ENCODE data around the gene ITGAX.

GRCh38 chr16:30570280-30570596 is 1.3 kb downstream of the ZNF688 start:
- PRO-cap, 3 experiments = no peak in any of the 3 experiments
- RAMPAGE, long total RNA = no peak
- RRBS, 2 experiments = 40 to 49% methylated on average over 5 of the region's 6 CpGs

GRCh38 chr16:30649599-30650073 is 1.1 kb upstream of the PRR14 start:
- PRO-cap, 3 experiments = no peak in any of the 3 experiments
- RAMPAGE, long total RNA = no peak
- RRBS, 2 experiments = no CpG with 5 or more reads among the region's 12 CpGs

DNA sequence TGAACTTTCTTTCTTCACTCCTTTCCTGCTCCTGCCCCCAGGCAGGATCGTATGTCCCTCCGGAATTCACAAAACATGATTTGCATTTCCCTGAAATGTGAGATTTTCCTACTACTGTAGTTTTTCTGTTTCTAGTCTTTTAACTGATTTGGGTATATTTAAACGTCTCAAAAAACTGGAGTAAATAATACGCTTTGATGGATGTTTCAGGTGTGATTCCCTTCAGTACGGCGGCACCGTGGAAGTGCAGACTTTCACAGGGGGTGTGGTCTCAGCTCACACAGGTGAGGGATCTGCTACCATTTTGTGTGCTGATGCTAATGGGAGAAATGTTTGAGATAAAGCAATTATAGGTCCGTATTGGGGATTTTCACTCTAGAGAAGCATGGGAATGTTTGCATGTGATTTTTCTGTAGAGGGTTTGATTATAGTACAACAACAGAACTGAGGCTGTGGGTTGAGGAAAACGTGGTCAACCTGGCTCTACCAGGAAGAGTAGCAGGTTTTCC is 781 bp downstream of the SRCAP start:
- PRO-cap, 3 experiments = no peak in any of the 3 experiments
- RAMPAGE, long total RNA = no peak
- RRBS, 2 experiments = no CpG with 5 or more reads among the region's 9 CpGs

GRCh38 chr16:30778114-30778645 is 8.8 kb downstream of the ZNF629 start:
- PRO-cap, 3 experiments = no peak in any of the 3 experiments
- RAMPAGE, long total RNA = no peak
- RRBS, 2 experiments = no CpG with 5 or more reads among the region's 6 CpGs

DNA sequence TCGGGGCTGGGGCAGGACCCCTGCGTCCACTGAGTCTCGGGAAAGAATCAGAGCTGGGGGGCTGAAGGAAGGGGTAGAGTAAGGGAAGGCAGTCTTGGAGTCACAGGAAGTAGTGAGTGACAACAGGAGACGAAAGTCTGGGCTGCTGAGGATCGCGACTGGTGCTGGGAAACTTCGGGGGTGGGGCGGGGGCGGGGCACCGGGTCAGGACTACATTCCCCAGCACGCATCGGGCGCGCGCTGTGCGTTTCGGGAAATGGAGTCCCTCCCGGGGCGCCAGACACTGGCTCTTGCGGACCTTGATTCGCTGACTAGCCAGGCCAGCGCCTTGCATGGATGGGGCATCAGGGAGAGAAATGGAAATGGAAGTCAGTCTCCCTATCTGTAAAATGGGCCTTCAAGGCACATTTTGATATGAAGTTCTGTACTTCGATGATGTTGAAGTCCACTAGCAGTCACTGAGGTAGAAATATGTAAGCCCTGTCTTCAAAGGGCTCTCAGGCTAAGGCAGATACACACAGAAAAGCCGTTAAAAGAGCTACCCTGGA is 604 bp downstream of the CTF1 start:
- PRO-cap, 3 experiments = peak in 3 of 3 experiments; most common minus-strand start position 114 of the sequence (in 2)
- RAMPAGE, long total RNA = no peak
- RRBS, 2 experiments = 2% methylated on average over 9 of the region's 24 CpGs

DNA sequence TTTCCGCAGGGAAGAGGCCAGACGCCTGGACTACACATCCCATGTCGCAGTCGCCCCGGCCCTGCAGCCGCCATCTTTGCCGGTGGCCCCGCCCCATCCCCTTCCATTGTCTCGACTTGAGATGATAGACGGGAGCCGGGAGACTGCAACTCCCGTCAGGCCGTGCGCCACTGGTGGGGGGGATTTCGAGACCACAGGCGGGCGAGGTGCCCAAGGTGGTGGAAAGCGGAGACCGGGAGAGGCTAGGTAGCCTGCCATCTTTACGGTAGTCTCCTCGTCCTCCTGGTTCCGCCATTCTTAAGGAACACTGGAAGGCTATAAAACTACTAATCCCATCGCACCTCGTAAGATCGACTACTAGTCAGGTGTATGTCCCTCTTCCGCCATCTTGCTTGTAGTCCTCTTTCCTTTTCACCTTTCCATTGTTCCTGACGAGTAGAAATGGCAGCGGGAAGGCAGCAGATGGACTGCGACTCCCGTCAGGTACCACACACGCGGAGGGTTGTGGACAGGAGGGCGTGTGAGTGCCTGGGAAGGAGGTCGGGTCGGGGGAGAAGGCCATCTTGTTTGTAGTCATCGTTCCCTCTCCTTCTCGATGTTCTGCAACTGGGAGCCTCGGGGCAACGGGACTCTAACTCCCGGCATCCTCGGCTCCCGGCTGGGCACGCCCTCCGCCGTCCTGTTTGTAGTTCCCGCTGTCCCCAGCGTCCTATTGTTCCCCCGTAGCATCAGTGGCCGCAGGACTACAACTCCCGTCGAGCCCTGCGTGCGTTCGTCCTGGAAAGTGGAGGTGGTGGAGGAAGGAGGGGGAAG is 496 bp upstream of the FBXL19 start:
- PRO-cap, 3 experiments = peak in 3 of 3 experiments; most common plus-strand start position 155 of the sequence (in 1); most common minus-strand start position 597 of the sequence (in 3)
- RAMPAGE, long total RNA = no peak
- RRBS, 2 experiments = 1 to 2% methylated on average over 15 of the region's 54 CpGs

DNA sequence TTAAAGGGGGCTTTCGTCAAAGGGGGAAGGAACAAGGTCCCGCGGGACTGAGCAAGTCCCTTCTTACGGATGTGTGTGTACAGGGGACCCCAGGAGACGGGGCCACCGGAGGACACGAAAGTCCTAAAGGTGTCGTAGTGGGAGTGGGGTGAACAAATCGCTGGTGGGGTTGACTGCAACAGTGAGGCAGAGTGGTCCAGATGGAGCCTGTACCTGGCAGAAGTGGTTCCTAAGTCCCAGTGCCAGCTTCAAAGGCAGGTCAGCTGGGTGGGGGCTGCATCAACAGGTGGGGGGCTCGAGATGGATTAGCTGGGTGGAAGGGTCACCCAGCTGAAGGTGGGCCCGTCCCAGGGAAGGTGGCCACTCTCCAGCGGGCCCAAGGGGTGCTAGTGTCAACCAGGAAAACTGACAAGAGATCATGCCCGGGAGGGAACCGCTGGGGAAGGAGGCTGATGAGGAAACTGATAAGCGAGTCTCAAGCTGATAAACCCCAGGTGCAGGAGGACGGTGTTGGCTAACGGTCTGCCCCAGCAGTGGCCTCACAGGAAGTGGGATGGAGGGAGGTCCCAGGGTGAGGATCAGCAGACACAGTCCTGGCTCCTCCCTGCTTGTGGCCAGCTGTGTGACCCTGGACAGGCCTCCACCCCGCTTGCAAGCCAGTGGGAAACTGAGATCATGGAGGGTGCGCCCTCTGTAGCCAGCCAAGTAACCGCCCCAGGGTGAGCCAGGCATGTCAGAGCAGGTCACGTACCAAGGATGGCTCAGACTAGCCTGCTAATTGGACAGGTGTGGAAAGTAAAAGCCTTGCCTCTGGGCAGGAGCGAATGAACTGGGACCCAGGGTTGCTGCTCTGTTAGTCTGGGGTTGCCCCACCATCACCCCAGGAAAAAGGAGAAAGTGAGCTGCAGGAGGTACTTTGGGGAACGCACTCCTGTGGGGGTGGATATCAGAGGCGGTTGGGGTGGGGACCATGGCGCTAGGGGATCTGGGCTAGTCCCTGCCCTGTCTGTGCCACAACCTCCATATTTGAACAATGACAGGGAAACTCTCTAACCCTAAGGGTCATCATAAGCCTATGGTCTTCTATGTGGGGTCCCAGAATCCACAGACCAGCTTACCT is 1.1 kb downstream of the ORAI3 start:
- PRO-cap, 3 experiments = peak in 3 of 3 experiments; most common plus-strand start position 639 of the sequence (in 1); most common minus-strand start position 550 of the sequence (in 3)
- RAMPAGE, long total RNA = no peak
- RRBS, 2 experiments = no CpG with 5 or more reads among the region's 25 CpGs

GRCh38 chr16:30996856-30998010 is 12.2 kb downstream of the HSD3B7 start:
- PRO-cap, 3 experiments = peak in 3 of 3 experiments; most common plus-strand start chr16:30997403 (in 3); most common minus-strand start chr16:30997271 (in 1)
- RAMPAGE, long total RNA = no peak
- RRBS, 2 experiments = 3 to 4% methylated on average over 7 to 12 of the region's 71 CpGs

GRCh38 chr16:31001903-31002924 is 8.2 kb downstream of the STX1B start:
- PRO-cap, 3 experiments = no peak in any of the 3 experiments
- RAMPAGE, long total RNA = no peak
- RRBS, 2 experiments = no CpG with 5 or more reads among the region's 23 CpGs

DNA sequence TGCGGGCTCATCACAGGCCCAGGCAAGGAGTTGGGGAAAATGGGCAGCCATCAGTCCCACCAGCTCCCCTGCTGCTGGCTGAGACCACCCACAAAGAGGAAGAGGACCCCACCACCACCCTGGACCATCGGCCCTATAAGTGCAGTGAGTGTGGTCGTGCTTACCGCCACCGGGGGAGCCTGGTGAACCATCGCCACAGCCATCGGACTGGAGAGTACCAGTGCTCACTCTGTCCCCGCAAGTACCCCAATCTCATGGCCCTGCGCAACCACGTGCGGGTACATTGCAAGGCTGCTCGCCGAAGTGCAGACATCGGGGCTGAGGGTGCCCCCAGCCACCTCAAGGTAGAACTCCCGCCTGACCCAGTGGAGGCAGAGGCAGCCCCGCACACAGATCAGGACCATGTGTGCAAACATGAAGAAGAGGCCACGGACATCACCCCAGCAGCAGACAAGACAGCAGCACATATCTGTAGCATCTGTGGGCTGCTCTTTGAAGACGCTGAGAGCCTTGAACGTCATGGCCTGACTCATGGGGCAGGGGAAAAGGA is 3.4 kb downstream of the ZNF646 start:
- PRO-cap, 3 experiments = no peak in any of the 3 experiments
- RAMPAGE, long total RNA = no peak
- RRBS, 2 experiments = no CpG with 5 or more reads among the region's 19 CpGs

GRCh38 chr16:31090755-31091407 is 2.1 kb upstream of the PRSS53 start:
- PRO-cap, 3 experiments = no peak in any of the 3 experiments
- RAMPAGE, long total RNA = no peak
- RRBS, 2 experiments = no CpG with 5 or more reads among the region's 12 CpGs

DNA sequence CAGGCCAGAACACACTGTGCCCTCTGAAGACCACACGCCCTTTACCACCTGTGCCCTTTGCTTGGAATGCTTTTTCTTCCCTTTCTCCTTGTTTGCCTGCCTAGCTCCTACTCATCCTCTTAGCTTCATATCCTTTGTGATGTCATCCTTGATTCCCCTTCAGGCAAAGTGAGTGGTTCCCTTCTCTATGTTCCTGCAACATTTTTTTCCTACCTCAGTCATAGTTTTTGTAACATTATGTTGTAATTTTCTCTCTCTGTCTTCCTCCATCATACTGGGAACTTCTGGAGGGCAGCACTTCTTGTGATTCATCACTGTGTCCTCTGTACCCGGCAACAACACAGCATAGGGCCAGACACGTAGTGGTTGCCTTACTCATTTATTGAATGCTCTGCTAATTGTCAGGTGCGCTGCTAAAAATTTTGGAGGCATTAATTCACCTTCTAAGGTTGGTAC is 973 bp downstream of the KAT8 start:
- PRO-cap, 3 experiments = no peak in any of the 3 experiments
- RAMPAGE, long total RNA = no peak
- RRBS, 2 experiments = no CpG with 5 or more reads among the region's 4 CpGs

- PRO-cap, 3 experiments = no peak in any of the 3 experiments
- RAMPAGE, long total RNA = no peak
- RRBS, 2 experiments = no CpG with 5 or more reads among the region's 9 CpGs
Measured at GRCh38 chr16:31132618-31132994, 2.9 kb downstream of the PRSS8 start.

- PRO-cap, 3 experiments = no peak in any of the 3 experiments
- RAMPAGE, long total RNA = no peak
- RRBS, 2 experiments = no CpG with 5 or more reads among the region's 12 CpGs
Measured at GRCh38 chr16:31133849-31134574, 1.5 kb downstream of the PRSS8 start.

GRCh38 chr16:31191296-31192510 is 10.9 kb downstream of the PYCARD start:
- PRO-cap, 3 experiments = no peak in any of the 3 experiments
- RAMPAGE, long total RNA = no peak
- RRBS, 2 experiments = no CpG with 5 or more reads among the region's 13 CpGs

DNA sequence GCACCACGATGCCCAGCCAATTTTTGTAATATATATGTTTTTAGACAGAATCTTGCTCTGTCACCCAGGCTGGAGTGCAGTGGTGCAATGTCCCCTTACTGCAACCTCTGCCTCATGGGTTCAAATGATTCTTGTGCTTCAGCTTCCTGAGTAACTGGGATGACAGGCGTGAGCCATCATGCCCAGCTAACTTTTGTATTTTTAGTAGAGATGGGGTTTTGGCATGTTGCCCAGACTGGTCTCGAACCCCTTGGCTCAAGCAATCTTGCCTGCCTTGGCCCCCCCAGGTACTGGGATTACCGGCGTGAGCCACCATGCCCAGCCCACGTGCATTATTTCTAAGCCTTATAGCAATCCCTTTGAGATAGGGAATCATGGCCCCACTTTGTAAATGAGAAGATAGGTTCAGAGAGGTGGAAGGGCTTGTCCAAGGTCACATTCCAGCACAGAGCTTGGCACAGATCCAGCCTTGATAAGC is 4.1 kb upstream of the PYCARD start:
- PRO-cap, 3 experiments = no peak in any of the 3 experiments
- RAMPAGE, long total RNA = no peak
- RRBS, 2 experiments = no CpG with 5 or more reads among the region's 6 CpGs

GRCh38 chr16:31354862-31355388 is at the start of gene ITGAX:
ITGAX (plus strand) TSS chr16:31355176.
- PRO-cap, 3 experiments = peak in 2 of 3 experiments; most common plus-strand start chr16:31355176 (in 1)
- RAMPAGE, long total RNA = no peak
- RRBS, 2 experiments = no CpG with 5 or more reads among the region's 7 CpGs

GRCh38 chr16:31356812-31357847 is 2.2 kb downstream of the ITGAX start:
- PRO-cap, 3 experiments = no peak in any of the 3 experiments
- RAMPAGE, long total RNA = no peak
- RRBS, 2 experiments = 27 to 28% methylated on average over 10 of the region's 34 CpGs

GRCh38 chr16:31362016-31362604 is 7.1 kb downstream of the ITGAX start:
- PRO-cap, 3 experiments = no peak in any of the 3 experiments
- RAMPAGE, long total RNA = no peak
- RRBS, 2 experiments = 80% methylated on average over 1 of the region's 5 CpGs; no CpG with 5 or more reads in 1 of the 2 experiments

DNA sequence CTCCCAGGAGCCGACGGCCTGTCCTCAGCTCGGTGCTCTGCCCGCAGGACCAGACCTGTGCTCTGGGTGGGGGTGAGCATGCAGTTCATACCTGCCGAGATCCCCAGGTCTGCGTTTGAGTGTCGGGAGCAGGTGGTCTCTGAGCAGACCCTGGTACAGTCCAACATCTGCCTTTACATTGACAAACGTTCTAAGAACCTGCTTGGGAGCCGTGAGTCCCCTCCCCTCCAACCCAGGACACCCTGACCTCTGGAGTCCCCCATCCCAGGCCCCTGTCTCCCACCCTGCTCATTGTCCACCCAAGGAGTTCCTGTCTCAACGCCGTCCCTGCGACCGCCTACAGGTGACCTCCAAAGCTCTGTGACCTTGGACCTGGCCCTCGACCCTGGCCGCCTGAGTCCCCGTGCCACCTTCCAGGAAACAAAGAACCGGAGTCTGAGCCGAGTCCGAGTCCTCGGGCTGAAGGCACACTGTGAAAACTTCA is 16.4 kb downstream of the ITGAX start:
- PRO-cap, 3 experiments = no peak in any of the 3 experiments
- RAMPAGE, long total RNA = no peak
- RRBS, 2 experiments = 75 to 77% methylated on average over 4 of the region's 20 CpGs